H4 (cell line): Measurements from ENCODE around the genes ZNF775 and ABCB8.

DNA sequence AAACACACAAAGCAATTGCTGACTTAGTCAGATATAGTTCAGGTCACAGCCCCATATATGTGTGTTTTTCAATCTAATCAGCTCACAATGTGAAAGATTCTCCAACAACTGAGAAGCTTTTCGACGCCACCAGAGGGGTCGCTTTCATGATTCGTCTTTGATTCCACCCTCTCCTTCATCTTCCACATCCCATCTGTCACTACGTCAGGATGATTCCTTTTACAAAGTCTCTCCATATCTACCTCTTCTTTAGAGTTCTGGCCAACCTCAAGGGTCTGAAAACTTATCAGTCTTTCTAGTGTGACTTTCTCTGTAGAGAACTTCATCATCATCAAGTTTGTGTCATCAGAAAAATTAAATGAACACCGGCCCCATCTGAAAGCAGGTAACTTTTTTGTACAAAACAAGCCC lies 188.6 kb upstream of the LRRC61 start:
- RAMPAGE, long total RNA: no peak

- RAMPAGE, long total RNA: no peak
These were observed 103.3 kb upstream of the LRRC61 start for GRCh38 chr7:150219784-150220414.

DNA sequence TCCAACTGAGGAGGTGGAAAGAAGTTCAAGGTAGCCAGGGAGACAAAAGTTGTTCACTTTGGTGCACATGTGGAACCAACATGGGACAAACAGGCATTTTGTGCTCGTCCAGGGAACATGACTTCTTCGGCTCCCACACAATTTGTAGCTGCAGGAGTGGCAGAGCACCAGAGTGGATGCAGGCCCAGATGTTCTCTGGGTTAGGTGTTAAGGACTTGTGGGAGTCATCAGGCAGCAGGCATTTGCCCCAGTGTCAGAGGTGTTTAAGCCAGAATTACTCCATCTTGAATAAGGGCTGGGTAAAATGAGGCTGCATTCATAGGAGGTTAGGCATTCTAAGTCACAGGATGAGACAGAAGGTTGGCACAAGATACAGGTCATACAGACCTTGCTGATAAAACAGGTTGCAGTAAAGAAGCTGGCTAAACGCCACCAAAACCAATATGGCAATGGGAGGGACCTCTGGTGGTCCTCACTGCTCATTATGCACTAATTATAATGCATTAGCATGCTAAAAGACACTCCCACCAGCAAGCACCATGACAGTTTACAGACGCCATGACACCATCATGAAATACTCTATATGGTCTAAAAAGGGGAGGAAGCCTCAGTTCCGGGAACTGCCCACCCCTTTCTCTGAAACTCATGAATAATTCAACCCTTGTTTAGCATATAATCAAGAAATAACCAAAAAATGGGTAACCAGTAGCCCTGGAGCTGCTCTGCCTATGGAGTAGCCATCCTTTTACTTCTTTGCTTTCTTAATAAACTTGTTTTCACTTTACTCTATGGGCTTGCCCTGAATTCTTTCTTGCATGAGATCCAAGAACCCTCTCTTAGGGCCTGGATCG lies 969 bp upstream of the LRRC61 start:
- RAMPAGE, long total RNA: no peak

DNA sequence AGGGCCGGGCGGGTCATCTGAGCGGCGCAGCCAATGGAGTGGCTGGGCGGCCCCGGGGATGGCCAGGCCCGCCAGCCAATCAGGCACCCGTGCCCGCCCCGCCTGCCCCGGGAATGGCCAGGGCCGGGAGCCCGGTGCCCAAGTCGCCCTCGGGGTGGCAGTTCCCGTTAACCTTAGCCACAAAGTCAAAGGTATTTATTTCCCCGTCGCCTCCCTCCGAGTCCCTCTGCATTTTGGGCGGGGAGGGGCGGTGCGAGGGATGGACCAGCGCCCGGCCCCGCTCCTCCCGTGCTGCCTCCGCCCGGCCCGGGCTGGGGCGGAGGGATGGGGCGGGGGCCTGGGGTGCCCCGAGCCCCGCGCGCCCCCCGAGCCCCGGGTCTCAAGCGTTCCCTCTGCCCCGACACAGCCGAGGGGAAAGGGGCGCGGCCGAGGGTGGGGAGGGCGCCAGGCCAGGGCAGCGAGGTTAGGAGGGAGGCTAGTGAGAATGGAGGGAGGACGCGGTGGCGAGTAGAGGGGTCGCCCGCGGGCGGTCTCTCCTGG lies at the start of gene ZNF775:
Gene ZNF775, plus strand, starts transcription at position 129 of the 540 bp plus-strand sequence.
- RAMPAGE, long total RNA: no peak

- RAMPAGE, long total RNA: no peak
These were observed 795 bp downstream of the ZNF775 start for GRCh38 chr7:150379742-150380508.

DNA sequence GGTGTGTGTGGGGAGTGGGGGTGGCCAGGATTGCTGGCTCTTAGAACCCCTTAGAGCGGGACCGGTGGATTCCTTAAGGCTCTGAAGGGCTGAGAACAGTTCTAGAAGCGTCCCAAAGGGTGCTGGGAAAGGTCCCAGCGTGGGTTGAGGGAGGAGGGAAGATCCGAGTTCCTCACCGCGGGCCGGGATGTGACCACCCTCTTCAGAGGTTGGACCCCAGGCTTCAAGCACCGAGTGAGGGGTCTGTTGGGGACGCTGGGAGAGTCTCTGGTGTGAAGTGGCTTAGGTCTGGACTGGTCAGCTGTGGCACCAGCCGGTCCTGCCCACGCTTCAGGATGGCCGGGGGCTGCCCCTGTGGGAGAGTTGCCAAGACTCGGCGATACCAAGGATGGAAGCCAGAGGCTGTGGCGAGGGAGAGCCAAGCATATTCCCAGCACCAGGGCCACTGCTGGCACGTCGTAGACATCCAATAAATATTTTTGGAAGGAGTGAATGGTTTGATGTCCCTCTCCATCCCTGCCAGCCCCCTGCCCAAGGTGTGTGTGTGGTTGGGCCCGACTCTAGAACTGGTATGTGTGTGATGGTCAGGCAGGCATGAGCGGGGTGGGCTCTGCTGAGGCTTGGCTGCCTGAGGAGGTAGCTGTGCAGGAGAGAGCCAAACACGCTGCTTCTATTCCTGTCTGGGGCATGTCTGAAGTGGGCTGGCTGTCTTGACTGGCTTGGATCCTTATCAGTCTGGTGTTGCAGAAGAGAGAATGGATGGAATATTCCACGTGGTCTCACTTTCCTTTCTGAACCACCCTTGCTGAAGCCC lies 7.1 kb upstream of the ENSG00000284691 start:
- RAMPAGE, long total RNA: no peak

- RAMPAGE, long total RNA: no peak
These were observed 2.8 kb downstream of the ENSG00000284691 start for GRCh38 chr7:150408227-150408640.

DNA sequence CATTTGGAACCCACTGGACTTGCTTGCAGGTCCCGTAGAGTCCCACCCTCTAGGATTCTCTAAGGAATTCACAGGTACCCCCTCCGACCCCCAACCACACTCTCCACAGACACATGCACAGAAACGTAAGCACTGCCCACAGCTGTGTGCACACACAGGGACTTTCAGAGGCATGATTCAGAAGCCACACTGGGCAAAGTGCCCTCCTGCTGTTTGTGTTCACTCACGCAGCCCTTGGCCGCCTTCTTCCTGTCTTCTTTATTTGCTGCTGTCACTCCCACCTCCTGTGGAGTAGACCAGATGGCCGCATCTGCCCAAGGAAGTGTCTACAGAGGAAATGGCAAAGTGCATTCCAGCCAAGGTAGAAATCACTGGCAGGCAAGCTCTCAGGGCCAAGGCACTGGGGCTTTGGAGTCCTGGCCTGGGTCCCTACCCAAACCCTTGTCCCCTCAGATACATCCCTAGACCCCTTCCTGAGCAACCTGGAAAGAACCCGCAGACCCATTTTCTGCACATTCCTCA lies 21.7 kb upstream of the GIMAP8 start:
- RAMPAGE, long total RNA: no peak

GRCh38 chr7:150480830-150481532 lies 30.6 kb downstream of the GIMAP8 start:
- RAMPAGE, long total RNA: no peak

- RAMPAGE, long total RNA: no peak
These were observed 31.1 kb downstream of the GIMAP8 start for GRCh38 chr7:150481533-150481988.

DNA sequence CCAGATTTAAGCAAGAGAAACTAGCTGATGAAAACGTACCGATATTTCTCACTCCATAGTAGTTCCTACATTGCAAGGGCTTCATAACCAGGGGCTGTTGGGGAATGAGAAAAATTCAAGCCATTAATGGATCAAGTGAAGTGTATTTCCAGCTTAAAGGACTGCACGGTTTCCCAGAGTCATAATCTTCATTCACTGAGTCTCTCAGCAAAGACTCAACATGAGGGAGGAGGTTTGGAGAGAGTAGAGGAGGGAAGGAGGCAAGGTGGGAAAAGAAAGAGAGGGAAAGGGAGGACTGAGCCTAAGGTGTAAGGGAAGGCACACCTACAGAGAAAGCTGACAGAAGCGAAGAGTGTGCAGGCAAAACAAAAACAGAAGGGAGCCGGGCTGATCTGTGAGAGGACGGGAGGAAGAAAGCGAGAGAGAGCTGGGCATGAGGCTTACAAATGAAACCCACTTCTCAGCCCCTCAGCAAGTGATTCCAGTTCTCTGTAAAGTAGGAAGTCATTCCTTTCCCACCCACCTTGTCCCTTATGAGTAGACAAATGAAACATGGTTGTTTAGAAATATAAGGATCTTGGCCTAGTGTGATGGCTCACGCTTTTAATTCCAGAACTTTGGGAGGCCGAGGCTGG lies 694 bp downstream of the GIMAP2 start:
- RAMPAGE, long total RNA: no peak

DNA sequence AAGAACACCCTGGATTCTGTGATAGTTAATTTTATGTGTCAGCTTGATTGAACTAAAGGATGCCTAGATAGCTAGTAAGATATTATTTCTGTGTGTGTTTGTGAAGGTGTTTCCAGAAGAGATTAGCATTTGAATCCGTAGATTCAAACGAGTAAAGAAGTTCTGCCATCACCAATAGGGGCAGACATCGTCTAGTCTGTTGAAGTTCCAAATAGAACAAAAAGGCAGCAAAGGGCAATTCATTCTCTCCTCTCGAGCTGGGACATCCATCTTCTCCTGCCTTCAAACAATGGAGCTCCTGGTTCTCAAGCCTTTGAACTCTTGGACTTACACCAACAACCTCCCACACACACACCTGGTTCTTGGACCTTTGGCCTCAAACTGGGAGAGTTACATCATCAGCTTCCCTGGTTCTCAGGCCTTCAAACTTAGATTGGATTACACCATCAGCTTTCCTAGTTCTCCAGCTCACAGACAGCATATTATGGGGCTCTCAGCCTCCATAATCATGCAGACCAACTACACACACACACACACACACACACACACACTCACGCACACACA lies 9.9 kb upstream of the GIMAP5 start:
- RAMPAGE, long total RNA: no peak

- RAMPAGE, long total RNA: no peak
These were observed 2.1 kb downstream of the GIMAP5 start for GRCh38 chr7:150739356-150739753.

DNA sequence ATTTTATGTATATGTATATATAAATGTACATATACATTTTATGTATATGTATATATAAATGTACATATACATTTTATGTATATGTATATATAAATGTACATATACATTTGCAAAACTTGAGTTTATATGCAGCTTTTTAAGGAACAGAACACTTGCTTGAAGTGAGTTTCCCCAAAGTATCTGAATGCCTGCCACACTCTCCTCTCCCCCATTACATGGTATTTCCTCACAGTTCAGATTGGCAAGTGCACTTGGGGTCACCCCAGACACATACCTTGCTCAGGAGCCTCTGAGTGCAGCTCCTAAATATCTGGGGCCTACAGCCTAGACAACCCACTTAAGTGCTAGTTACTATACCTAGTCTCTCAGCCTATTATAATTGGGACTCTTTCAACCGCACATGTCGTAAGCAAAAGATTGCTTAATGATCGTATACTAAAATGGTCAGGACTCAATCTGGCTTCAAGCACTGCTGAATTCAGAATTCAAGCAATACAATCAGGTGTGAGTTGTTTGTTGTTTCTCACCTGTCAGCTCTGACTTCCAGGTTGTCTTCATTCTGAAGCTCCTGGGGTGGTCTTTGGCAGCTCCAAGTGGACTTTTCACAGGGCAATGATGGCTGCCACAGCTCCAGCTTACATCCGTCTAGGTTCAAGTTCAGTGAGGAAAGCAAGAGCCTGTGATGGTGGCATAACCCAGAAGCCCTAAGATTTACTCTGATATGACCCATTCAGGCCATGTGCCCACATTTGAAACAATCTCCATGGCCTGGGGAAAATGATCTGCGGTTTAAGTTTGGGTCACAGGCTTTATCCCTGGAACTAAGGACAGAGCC lies 19.8 kb downstream of the TMEM176B start:
- RAMPAGE, long total RNA: no peak

DNA sequence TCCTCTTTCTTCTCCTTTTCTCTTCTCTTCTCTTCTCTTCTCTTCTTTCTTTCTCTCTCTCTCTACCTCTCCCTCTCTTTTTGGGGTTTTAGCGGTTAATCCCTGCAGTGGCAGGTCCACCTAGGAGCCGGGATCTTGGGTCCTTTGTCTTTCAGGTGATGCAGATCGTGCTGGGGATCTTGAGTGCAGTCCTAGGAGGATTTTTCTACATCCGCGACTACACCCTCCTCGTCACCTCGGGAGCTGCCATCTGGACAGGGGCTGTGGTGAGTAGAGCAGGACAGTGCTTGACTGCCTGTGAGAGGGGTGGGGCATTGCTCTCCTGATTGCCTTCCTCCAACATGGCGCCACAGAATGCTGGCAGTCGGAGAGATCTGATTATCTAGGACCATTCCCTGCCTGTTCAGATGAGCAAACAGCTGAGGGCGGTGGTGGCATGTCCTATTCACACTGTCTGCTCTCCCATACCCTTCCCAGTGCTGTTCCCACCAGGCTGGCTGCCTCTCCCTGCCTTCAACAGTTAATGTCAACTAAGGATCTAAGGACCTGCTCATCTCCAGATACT lies 1.6 kb downstream of the TMEM176A start:
- RAMPAGE, long total RNA: no peak

- RAMPAGE, long total RNA: no peak
These were observed 23.8 kb downstream of the TMEM176A start for GRCh38 chr7:150824196-150824843.

DNA sequence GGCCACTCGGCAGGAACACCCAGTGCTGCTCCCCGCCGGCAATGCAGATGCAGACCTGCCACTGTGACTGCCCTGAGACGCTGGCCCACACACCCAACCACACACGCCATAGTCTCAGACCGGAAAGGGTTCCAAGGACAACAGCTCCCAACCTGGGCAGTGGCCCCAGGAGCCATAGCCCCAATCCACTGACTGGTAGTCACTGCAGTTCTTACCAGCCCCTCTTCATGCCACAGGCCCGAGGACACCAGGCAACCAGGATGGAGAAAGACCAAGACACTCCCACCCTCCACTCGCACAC lies 25.1 kb downstream of the KCNH2 start:
- RAMPAGE, long total RNA: no peak

DNA sequence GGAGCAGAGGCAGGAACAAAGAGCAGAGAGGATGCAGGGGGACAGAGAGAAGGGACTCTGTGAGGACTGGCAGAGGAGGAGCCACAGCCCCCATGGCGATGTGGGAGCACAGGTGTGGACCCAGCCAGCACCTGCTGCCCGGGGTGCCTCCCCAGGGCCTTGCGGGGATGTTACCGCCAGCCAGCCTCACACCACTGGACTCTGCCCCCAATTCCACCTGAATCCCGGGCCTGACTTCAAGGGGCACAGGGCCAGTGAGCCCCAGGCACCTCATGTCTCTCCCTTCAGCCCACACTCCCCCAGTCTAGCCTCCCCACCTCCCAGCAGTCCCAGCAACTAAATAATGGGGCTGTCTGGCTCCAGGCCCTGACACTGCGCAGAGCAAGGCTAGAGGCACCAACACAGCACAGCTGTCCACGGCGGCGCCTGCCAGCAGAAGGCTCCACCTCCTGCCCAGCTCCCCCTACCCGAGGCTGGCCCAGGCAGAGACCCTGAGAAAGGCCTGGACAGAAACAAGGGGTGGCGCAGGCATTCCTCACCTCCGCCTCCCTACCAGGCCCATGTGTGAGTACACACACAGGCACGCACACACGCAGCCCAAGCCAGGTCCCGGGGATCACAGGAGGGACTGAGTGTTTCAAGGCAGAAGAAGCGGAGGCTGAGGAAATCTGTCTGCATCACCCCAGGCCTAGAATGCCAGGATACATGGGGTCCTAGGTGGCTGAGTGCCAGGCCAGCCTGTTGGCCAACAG lies 6.1 kb downstream of the KCNH2 start:
- RAMPAGE, long total RNA: no peak

DNA sequence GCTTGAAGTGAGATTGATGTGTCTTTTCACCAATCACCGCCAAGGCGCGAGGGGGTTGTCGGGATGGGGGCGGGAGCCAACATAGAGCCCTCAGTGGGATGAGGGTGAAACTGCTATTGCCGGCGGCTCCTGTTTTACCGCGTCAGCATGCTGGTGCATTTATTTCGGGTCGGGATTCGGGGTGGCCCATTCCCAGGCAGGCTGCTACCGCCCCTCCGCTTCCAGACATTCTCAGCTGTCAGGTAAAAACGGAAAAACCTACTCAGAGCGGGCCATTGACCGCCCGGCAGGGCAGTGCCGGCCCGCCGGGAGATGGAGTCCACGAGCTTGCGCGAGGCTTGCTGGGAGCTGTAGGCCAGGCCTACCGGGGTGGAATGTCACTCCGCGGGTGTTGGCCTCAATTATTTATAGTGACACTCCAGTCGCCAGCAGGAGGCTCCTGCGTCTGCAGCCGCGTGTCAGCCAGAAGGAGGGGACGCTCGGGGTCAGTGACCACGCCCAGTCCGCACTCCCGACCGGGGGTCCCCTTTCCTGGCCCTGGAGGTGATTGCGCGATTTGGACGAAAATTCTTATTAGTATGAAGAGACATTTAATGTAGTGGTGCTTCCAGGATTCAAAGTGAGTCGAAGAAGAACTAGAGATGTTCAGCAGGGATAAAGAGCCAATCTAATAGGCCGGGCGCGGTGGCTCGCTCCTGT lies at the start of gene ABCB8:
Gene ABCB8, plus strand, starts transcription at position 82 of the 699 bp plus-strand sequence.
- RAMPAGE, long total RNA: start-site peak on the plus strand centred at position 73 of the sequence, 48 bp wide, 29 reads

DNA sequence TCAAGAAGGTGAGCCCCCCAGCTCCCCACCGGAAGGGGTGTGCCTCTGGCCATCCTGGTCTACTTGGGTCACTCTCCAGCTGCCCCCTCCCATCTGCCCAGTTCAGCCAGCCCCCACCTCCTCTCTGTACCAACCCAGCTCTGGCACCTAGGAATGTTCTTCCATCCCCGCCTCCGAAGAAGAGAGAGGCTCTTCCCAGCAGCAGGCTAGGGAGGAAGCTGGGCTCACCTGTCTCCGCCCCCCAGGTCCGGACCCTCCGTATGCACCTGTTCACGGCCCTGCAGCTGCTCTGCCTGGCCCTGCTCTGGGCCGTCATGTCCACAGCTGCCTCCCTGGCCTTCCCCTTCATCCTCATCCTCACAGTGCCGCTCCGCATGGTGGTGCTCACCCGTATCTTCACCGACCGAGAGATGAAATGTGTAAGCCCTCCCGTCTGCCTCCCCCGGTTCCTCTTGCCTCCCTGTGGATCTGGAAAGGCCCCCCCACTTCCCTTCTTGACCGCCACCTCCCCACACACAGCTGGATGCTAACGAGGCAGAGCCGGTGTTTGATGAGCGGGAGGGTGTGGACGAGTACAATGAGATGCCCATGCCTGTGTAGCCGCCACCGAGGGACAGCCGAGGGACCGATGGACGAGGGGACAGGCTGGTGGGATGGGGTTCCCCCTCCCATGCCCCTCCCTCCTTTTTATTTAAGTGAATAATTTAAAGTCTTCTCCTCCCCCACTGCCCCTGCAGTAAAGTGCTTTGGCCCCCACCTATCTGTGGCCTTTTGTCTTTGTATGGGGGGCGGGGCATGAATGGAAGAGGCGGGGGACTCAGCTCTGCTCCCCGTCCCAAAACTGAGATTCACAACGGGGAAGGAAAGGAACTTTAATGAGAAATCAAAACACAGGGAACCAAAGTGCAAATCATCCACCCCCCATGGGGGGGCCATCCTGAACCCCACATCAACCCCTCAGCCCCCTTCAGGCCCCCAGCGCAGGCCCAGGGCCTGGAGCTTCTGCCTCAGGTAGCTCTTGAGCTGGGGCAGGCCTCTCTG lies 4.5 kb downstream of the FASTK start:
- RAMPAGE, long total RNA: no peak